Skin of body (tissue), 2 donors: ENCODE measurements around the genes DAPK2, SPG21 and IGDCC4.

- RAMPAGE, long total RNA, result no peak
Measured at GRCh38 chr15:63767976-63768686, 65.6 kb downstream of the HERC1 start.

DNA sequence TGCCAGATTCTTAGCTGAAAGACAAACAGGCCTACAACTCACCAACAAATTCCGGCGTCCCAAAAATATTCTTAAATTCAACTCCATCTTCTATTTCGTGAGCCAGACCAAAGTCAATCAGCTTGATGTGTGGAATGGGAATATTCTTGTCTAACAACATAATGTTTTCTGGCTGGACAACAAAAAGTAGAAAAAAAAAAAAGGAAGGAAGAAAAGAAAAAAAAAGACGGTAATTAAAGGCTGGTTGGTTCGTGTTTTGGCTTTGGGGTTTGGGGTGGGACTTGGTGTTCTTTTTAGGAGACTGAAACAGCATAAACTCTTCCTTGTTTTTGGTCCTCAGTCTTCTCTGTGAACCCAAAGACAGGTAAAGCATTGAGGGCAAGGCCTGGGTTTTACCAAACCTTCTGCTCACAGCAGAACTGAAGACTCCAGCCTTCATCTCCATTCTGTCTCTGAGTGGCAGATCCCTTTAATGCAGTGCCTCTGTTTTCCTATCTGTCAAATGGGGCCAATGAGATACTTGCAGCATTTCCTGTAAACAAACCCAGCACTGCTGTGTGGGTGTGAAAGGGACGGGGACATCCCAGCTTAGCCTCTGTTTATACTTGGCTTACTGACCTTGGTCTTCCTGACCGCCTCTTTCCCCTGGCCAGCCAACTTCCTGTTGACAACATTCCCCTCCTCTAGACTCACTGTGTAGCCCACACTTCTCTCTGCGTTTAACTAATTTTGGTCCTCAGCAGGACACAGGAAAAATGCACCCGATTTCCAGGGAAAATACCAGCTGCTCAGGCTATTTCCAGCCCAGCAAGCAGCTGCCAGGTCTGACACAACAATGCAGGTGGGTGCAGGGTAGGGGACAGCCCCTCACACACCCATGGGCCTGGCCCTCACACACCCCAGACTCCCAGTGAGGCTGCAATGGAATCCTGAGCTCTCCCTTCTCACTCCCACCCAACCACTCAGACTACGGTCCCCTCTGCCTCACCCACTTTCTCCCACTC lies 105.7 kb upstream of the HERC1 start:
- RAMPAGE, long total RNA, result no peak

DNA sequence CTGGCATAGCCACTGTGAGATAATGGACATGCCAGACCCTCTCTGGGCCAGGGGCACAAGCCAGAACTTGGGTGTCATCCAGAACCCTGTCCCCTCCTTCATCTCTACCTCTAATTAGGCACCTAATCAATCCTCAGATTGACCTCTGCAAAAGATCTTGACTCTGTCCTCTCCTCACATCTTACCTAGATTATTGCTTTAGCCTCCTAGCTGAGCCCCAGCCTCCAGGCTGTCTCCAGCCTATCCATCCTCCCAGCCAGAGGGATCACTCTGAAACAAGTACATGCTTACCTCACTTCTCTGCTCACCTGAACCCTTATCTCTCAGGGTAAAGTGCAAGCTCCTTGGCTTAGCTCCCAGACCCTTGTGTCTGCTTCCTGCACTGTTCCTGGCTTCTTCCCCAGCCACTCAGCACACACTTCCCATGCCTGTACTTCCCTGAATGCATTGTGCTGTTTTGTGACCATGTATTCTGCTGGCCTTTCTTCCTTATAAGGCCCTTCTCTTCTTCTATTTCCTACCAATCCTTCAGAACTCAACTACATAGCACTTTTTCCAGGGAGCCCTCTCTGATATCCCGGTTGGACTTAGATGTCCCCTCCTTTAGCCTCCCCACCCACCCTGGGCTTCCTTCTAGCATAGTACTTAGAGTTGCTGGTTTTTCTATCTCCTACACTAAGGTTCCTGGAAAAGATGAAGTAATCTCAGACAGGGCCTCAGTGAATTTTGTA lies 76.2 kb downstream of the DAPK2 start:
- RAMPAGE, long total RNA, result no peak

GRCh38 chr15:63971288-63971951 lies 74.9 kb downstream of the DAPK2 start:
- RAMPAGE, long total RNA, result no peak

DNA sequence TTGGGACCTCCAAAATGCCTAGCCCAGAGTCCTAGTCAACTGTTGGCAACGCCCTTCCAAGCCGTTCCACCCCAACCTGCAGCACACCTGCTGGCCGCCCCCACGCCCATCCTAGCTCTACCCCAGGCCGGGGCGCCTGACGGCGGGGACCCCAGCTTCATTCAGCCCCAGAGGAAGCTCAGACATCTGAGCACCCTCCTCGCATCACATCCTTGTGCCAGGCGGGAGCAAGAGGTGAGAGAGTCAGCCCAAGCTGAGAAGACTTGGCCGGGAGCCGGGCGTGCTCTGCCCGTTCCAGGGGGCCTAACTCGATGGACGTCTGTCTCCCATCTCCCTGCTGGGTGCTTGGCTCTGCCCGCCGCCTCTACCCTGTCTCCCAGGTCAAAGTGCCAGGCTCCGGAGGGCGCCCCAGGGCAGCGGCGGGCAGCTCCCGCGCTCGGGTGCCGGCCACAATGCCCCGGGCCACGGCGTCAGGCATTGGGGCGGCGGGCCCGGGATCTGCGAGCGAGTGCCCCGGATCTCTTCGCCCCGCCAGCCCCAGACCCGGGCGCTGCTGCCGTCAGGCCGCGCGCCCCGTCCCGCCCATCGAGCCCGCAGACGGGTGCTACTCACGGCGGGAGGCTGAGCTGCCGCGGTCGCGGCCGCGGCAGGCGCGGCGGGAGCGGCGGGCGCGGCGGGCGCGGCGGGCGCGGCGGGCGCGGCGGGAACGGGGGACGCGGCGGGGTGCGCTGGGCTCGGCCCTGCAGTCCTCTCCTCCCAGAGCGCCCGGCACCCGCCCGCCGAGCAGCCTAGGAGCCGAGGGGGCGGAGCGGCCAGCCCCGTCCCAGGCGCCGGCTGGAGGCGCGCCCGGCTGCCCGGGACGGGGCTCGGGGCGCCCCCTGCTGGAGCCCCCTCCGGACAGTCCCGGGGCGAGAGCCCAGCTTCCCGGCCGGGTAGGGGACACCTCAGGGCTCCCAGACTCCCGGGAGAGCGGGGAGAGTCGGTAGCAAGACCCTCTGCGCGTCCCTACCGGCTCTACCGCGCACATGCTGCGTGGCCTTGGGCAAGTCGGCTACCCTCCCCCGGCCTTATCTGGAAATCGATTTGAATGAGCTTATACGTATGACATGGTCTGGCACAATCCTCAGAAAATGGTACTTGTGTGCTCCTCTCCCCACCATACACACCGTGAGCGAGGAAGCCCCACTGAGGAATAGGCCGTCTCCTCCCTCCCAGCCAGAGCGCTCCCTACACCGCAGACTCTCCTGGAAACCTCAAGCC lies at the start of gene DAPK2:
Gene DAPK2, minus strand, starts transcription at position 800 of the 1,260 bp plus-strand sequence.
- RAMPAGE, long total RNA, result no peak

- RAMPAGE, long total RNA, result no peak
Measured at GRCh38 chr15:64130230-64130665, 21.3 kb upstream of the SNX22 start.

DNA sequence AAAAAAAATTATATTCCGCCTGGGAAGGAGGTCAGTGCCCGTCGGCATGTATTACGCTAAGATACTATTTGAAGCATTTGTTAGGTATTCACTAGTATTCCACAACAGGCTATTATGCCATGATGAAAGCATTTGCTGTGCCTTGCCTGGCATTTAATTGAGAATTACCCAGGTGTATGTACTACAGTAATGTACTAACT lies 3.2 kb downstream of the TRIP4 start:
- RAMPAGE, long total RNA, result no peak

DNA sequence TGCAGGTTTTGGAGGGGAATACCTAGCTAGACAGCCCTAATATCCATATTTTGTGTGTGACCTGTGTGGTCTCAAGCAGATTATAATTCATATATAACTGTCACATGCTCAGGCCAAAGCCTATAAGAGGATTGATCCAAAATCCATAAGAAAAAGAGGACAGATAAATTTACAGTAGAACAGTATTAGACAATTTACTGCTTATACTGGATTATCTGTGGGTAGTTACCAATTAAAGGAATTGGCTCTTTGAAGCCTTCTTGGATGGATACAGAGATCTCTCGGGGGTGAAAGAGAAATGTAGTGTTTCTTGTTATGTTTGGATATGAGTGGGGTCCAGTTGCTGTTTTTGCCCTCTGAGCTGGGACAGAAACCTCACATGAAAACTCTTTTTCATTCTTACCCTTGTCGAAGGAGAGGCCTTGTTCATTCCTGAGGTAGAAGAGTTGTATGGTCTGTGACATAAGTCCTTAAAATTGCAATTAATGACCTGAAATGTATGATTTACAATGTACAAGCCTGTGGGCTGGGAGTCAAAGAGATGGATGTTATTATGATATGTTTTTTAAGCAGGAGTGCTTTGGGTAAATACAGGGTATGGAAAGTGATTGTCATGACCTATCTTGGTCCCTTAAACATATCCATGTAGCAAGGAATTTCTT lies 32.7 kb downstream of the ZNF609 start:
- RAMPAGE, long total RNA, result no peak

GRCh38 chr15:64635042-64636273 lies 139.9 kb downstream of the RBPMS2 start:
- RAMPAGE, long total RNA, result no peak

DNA sequence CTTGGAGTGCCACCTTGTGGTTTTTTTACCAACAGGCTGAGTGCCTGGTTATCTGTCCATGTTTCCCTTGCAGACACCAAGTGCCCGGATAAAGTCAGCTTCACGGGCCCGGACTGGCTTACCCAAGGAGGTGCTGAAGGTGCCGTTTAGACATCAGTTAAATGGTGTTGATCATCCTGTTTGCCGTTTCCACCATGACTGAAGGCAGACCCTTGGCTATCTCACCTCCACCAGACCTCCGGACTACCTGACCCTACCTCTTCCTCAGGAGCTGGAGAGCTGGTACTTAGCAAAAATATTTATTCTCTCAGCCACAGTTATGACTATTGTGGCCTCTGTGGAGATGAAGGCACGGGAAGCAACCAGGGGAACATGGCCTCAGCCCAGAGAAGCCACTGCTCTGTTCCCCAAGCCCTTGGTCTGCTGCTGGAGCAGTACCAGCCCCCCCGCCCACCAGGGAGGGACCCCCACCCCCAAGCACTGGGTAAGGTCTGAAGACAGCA lies 93.7 kb downstream of the RBPMS2 start:
- RAMPAGE, long total RNA, result no peak

GRCh38 chr15:64895142-64896081 lies 16.3 kb upstream of the ANKDD1A start:
- RAMPAGE, long total RNA, result no peak

DNA sequence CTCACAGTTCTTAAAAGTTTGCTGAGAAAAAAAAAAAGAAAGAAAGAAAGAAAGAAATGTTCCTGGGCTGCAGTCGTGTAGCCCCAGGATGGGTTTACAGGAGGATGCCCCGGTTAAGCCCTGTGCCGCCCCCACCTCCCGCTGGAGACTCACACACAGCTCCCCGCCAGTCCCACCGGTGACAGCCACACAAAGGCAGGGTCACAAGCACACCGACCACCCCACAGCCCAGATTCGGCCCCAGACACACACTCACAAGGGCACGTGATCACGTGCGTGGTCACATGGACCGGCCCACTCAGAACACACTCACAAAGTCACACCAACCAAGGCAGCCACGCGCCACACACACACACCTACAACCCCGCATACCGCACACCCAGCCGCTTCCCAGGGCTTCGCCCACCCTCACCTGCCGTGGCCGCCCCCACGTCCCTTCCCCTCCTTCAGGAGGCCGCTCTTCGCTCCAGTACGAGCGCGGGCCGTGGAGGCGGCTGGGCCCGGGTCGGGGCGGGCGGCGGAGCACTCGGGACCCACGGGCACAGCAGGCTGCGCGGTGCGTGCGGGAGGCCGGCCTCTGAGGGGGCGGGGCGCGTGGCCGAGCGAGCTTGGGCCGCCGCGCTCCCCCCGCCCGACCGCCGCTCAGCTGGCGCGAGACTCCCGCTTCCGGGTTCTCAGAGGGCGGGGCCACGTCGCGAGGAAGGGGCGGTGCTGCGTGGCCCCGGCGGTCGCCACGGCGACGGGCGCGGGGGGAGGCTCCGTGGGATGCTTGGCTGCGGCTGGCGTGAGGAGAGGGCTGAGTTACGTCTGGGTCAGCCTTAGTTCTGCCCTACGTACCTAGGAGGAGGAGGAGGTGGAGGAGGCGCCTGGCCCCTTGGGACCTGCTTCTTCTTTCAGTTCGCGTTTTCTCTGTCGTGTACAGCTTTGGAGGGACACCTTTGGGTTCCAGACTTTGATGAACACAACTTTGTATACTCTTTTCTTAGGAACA lies at the start of gene SPG21:
Gene SPG21, minus strand, starts transcription at position 662 of the 991 bp plus-strand sequence.
- RAMPAGE, long total RNA, result no peak

DNA sequence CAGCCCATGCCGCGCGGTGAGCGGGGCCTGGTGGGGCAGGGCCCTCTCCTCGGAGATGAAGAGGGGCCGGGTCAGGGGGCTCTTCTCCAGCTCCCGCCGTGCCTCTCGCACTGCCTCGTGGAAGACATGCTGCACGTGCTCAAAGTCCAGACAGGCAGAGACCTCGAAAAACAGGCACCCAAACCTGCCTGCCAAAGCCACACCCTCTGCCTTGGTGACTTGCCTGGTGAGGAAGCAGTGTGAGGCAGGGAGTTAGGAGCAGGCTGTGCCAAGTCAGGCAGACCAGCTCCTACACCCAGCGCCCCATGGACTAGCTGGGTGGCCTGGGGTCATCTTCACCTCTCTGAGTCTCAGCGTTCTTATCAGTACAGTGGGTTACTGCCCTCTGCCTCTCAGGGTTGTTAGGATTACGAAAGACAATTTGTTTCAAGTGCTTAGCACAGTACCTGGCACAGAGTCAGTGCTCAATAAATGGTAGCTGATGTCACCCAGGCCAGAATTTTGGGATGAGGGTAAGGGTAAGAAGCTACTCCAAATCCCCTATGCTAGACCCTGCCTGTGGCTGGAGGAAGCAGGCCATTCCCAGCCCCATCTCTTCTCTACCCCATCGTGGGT lies 10.0 kb downstream of the SLC51B start:
- RAMPAGE, long total RNA, result no peak

DNA sequence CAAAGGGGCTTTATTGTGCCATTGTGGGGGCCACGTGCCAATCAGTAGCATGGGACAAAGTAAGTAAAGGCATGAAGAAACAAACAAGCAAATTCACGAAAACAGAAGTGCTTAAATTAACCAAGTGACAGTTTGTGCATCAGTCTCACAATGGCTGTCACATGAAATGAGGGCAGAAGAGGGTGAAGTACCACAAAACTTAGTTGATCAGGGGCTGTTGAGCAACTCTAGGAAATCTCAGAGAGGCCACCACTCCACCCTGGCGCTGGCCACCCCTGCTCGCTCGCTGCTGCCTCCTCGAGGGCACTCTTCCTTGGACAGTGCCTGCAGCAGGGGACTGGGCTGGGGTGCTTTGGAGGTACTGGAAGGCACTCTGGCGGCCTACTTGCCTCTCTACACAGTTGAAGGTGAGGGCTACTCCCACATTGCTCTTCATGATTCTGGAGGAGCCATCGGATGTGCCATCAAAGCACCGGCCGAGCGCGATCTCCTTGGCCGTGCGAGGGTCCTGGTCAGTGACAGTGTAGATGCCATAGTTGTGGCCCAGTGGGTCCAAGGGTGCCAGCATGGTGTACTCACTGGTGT lies 11.5 kb upstream of the CLPX start:
- RAMPAGE, long total RNA, result no peak

GRCh38 chr15:65244273-65244752 lies 33.0 kb upstream of the CILP start:
- RAMPAGE, long total RNA, result no peak

- RAMPAGE, long total RNA, result no peak
Measured at GRCh38 chr15:65422614-65423765, at the start of gene IGDCC4. Gene IGDCC4 (minus strand): TSS chr15:65422947.

DNA sequence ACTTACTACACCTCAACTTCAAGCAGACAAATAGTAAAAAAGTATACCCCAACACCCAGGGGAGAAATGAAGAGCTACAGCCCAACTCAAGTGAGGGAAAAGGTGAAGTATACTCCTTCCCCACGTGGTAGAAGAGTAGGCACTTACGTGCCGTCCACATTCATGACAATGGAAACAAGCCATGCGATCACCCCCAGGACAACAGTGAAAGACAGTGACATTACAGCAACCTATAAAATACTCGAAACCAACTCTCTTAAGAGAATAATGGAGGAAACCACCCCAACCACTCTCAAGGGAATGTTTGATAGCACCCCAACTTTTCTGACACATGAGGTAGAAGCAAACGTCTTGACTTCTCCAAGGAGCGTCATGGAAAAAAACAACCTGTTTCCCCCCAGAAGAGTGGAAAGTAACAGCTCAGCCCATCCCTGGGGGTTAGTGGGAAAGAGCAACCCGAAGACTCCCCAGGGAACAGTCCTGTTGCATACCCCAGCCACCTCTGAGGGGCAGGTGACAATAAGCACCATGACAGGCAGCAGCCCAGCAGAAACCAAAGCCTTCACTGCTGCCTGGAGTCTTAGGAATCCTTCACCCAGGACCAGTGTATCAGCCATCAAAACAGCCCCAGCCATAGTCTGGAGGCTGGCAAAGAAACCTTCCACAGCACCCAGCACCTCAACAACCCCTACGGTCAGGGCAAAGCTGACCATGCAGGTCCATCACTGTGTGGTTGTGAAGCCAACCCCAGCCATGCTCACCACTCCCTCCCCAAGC lies 3.0 kb downstream of the SLC24A1 start:
- RAMPAGE, long total RNA, result no peak

- RAMPAGE, long total RNA, result no peak
Measured at GRCh38 chr15:65689774-65690331, 68.1 kb downstream of the SLC24A1 start.

DNA sequence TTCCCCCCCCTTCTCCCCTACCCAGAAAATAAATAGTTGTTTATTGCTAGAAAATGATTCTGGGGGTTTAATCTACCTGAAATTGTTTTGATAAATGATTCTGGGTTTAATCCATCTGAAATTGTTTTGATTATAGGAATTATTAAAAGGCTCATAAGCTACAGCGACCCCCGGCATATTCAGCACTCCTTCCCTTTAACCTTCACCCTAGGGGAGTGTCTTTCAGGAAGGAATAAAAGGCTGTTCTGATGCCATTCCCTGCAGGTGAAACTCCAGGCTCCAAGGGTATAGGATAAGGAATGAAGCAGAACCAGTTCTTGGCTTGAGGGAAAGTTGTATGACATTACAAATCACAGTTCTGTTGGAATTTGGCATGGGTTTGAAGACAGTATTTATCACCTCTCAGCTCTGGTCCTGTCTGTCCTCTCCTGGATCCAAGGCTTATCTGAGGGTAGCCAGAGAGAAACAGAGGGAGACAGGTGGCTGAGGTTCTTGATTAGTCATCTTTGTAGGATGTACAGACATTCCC lies 37.0 kb downstream of the RAB11A start:
- RAMPAGE, long total RNA, result no peak

DNA sequence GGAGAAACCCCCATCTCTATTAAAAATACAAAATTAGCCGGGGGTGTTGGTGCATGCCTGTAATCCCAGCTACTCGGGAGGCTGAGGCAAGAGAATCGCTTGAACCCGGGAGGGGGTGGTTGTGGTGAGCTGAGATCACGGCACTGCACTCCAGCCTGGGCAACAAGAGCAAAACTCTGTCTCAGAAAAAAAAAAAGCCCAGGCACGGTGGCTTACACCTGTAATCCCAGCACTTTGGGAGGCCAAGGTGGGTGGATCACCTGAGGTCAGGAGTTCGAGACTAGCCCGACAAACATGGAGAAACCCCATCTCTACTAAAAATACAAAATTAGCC lies 53.5 kb downstream of the SNAPC5 start:
- RAMPAGE, long total RNA, result no peak